REH cell (cell line): ENCODE data around the genes MLF2, CLSTN3, GDF3 and DPPA3.

DNA sequence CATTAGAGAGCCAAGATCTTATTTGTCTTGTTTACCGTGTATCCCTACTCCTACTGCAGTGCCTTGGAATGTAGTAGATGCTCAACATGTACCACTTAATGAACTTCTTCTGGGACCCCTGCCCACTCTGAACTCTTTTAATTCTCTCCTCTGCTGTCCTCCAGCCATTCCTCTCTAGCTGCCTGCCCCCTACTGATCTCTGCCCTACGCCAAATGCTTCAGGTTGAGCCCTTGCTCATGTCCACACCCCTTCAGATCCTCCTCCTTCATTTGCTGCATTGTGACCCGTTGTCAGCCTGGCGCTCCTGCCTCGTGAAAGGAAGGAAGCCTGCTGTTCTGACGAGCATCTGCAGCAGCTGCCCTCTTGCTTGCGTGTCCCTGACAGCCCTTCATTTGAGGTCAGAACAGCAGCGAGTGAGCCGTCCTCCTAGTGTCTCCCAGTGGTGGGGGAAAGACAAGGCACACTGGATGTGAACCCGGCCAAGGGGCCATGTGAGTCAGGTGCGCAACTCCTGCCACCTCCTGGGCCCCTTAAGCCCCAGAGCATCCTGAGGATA, 2.9 kb upstream of the PIANP start:
- PRO-cap = unidirectional peak, plus-strand start at position 393 of the sequence

DNA sequence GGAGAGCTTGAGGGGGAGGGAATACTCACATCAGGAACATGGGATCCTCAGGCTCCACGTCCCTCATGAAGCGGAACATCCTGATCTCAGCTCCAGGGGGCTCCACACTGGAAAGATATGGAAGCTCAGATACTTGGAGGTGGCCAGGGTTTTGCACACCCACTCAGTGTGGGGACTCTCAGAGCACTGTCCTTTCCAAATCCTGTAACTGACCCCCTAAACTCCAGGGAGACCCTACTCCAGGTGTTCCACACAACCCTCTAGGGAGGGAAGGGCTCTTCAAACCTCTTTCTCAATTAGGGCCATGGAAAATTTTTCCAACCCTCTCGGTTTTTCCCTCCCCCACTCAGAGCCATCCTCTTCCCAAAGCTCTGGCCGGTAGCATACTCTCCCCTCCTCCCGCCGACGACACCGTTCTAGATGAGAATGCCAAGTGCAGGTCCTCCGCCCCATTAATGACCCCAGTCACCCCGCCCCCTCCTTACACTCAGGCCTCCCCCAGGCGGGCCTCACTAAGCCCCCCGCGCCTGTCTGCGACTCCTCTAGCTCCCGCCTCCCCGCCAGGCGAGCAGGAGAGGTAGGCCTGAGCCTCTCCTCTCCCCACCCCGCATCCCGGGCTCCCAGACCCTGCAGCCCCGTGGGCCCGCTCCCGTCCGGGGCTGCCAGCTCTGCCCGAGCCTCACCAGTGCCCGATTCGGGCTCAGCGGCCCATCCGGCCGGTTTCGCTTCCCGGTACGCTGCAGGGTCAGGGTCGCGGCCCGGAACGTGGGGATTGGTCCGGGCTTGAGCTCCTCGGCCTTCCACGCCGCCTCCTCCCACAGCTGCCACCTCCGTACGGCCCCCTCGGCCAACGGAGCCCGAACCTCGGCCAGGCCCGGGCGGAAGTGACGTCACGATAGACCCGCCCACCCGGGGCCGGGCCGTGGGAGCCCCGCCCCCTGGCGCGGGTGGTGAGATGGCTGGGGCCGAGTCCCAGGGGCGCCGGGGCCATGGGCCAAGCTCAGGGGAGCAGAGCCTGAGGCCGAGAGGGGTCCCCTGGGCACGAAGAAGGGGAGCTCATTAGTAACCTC, at the start of gene MLF2:
Gene MLF2 (minus strand): TSS at position 886 of the 1,070 bp plus-strand sequence.
- PRO-cap = unidirectional peak, plus-strand start at position 484 of the sequence; bidirectional peak, plus-strand start at position 953 of the sequence, minus-strand start at position 852 of the sequence

GRCh38 chr12:6838748-6839572, 1.8 kb upstream of the GNB3 start:
- PRO-cap = no peak

DNA sequence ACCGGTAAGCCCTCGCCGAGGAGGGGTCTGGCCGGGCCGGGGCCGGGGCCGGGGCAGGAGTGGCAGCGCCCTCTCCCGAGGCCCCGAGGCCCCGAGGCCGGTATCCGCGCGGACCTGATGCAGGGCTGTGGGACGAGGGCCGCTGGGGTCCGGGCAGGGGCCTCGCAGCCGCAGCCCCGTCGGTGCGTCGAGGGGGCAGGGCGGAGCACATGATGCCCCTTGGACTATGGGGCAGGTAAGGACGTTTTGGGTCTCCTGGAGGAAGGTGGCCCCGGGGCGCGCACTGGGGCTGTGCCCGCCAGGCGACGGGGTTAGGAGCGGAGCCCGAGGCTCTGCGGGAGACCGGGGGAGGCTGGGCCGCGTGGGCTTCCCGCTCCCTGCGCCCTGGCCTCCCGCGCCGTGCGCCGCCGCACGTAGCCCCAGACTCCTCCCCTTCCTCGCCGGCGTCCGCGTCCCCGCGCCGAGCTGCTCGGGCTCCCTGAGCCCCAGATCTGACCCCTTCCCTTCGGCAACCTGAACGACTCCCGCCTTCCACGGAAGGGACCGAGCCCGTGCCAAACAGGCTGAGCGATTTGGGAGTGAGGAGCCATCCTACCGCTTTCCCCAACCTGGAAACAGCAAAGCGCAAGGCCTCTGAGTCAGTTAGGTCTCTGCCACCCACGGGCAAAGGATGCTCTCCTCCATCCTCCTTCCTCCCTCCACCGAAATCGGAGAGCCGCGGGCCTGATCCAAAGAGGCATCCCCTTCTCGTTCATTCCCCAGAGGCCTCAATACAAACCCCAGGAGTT, 541 bp downstream of the TPI1 start:
- PRO-cap = bidirectional peak, plus-strand start at position 426 of the sequence, minus-strand start at position 403 of the sequence

DNA sequence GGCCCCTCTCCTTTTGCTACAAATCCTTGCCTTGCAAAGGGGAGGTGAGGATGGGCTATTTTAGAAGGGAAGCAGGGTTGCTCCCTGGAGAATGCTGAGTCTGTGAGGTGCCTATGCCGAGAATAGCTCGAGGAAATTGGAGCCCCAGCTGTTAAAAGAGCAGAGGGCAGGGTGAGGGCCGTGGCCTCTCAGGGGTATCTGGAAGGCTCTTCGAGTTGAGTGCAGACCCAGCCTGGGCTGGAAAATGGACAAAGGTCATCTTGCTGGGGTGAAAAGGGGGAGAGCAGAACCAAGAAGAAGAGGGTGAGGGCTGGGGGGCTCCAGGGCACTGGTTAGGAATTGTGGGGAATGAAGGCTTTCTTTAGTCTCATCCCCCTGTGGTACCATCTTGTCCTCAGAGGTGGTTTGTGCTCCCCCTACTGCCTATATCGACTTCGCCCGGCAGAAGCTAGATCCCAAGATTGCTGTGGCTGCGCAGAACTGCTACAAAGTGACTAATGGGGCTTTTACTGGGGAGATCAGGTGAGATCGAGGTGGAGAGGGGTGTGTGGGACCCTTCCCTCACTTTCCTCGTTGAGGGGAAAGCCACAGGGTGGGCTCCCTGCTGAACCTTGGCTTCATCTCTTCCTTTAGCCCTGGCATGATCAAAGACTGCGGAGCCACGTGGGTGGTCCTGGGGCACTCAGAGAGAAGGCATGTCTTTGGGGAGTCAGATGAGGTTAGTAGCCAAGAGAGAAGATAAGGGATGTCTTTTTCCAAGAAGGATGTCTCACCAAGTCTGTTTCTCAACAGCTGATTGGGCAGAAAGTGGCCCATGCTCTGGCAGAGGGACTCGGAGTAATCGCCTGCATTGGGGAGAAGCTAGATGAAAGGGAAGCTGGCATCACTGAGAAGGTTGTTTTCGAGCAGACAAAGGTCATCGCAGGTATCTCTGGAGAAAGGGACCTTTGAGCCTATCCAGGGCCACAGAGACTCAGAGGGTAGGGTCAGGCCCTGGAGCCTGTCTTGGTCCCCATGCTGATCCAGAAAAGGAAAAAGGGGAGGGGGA, 1.5 kb downstream of the TPI1 start:
- PRO-cap = no peak

DNA sequence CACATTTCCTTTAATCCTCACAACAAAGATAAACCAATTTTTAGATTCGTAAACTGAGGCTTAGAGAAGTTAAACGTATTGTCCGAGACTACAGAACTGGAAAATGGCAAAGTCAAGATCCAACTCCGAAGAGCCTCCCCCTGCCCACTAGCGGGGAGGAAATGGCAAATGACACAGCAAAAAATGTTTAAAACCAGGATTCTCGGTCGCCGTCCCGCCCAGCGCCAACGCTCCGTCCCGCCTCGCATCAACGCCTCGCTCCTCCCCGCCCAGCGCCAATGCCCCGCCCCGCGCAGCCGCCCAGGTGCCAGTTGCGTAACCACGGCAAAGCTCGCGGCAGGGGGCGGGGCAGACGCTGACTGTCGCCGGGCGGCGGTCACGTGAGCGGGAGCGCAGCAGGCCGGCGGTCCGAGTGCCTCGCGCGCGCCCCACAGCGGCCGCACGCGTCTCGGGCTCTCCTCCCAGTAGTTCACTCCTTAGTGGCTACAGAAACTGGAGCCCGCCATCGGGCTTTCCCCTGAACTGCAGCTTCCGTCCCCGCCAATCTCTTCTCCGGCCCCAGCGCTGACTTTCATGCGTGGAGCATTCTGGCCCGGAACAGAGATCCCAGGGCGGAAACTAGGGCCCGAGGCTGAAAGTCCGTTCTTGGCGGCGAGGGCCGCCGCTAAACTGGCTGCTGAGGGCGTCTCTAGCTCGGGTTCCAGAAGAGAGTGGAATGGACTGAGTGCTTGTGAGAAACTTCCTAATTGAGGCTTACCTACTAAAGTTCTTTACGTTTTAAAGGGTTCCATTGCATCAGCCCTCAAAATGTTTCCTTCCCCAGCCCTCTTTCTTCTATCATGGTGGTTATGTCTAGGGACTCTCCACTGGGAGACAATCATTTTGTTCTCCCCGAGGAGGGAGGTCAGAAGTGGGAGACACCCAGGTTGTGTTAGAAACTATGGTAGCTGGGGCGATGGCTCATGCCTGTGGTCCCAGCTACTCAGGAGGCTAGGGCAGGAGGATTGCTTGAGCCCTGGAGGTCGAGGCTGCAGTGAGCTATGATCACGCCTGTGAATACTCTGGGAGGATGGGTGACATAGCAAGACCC, 13.4 kb upstream of the LRRC23 start:
- PRO-cap = bidirectional peak, plus-strand start at position 472 of the sequence, minus-strand start at position 162 of the sequence; unidirectional peak, minus-strand start at position 722 of the sequence

GRCh38 chr12:6929878-6930452, 2.2 kb downstream of the ATN1 start:
- PRO-cap = no peak

DNA sequence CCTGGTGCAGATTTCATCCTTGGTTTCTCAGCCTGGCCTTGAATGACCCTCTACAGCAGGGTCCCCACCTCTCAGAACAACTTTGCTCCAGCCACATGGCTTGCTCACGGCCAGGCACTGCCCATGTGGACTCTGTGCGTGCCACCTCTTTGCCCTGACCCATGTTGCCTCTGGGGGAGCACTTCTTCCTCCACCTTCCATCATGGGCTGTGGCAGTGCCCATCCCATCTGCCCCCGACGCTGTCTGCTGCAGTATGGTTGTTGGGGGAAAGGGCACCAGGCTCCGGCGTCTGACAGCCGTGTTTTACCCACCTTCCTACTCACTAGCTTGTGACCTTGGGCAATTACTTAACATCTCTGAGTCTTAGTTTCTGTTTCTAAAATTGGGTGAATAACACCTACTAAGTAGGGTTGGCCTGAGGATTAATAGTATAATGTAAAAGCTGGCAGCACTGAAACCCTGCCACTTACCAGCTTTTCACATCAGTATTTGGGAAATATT, 1.9 kb upstream of the PTPN6 start:
- PRO-cap = no peak

GRCh38 chr12:7016896-7017477, 1.3 kb downstream of the LPCAT3 start:
- PRO-cap = no peak

DNA sequence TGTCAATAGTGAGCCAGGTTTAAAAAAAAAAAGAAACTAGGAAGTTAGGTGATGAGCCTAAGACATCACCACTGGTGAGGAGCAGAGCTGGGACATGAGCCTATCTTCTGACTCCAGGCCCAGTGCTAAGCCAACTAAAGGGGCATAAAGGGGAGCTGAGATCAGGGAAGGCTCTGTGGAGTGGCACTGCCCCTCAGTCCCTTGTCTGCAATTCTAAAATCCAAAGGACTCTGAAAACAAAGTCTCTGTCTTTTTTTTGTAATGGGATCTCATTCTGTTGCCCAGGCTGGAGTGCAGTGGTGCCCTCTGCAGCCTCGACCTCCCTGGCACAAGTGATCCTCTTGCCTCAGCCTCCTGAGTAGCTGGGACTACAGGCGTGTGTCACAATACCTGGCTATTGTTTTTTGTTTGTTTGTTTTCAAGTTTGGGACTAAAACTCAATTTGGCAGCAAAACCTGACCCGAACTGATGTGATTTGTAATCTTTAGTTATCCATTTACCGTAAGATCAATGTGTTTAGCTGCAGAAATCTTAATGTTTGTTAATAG, 935 bp upstream of the C1S start:
- PRO-cap = no peak

- PRO-cap = no peak
These were observed 8.0 kb downstream of the C1S start for GRCh38 chr12:7068317-7069048.

DNA sequence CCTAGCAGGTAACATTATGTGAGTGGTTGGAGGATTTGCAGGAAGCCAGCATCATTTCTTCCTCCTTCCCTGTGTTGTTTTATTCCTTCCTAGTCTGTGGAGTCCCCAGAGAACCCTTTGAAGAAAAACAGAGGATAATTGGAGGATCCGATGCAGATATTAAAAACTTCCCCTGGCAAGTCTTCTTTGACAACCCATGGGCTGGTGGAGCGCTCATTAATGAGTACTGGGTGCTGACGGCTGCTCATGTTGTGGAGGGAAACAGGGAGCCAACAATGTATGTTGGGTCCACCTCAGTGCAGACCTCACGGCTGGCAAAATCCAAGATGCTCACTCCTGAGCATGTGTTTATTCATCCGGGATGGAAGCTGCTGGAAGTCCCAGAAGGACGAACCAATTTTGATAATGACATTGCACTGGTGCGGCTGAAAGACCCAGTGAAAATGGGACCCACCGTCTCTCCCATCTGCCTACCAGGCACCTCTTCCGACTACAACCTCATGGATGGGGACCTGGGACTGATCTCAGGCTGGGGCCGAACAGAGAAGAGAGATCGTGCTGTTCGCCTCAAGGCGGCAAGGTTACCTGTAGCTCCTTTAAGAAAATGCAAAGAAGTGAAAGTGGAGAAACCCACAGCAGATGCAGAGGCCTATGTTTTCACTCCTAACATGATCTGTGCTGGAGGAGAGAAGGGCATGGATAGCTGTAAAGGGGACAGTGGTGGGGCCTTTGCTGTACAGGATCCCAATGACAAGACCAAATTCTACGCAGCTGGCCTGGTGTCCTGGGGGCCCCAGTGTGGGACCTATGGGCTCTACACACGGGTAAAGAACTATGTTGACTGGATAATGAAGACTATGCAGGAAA, 9.5 kb downstream of the C1S start:
- PRO-cap = no peak

DNA sequence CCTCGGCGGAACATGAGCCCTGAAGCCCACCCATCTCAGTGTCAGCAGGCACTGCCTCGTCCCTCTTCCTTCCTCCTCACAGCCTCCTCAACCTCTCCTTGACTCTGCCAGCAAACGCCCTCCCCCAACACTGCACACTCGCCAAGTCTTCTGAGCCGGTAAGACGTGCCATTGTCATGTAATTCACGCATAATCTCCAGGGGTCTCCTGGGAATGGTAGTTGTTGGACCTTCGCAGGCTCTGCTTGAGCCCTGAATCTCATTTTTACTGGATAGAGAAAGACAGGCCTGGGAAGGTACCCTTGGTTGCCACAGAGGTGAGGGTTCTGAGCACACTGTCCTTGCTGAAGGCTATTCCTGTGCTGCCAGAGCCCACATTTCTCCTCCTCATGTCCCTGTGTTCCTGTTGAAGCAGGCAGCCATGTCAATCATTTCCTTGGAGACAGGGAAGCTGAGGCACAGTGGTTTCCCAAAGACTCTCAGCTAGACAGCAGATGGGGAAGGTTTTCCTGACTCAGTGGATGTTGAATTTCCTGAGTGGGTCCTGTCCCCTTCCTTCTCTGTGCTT, 1.5 kb downstream of the C1R start:
- PRO-cap = no peak

DNA sequence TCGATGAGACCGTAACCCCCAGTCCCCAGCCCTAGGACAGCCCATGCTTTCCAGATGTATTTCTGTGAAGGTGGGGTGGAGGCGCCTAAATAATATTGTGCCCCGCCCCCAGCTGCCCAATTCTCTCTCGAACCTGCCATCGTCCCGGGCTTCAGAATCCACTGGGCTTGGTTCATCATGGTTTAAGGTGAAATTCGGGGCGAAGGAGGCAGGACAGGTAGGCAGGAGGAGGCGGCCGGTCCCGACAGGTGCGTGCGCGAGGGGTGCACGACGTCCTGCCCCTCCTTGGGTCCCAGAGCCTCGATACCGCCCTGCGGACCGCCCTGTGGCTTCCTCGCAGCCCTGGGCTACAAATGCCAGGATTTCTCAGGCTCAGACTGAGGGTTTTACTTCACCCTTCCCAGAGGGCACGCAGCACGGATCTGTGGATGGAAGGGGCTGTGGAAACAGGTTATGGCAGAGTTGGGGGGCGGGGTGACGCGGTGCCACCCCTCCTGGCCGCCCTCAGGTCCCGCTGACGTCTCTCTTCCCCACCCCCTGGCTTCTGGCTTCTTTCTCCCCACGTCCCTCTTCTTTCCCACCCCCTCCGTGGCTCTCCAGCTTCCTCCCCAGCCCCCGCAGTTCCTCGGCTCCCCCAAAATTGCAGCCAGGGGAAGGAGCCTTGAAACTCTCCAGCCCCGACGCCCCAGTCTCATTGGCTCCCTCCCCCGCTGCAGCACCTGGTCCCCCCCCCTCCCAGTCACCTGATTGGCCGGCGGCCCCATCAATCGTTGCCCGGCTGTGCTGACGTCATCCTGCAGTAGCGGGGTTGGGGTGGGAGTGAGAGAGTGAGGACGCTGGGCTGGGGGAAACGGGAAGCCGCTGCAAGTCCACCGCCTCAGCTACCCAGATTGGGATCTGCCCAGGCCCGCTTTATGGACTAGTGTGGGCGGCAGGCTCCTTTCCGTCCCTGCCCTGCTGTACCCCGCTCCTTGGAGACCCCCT, at the start of gene CLSTN3:
Gene CLSTN3 (plus strand): TSS at position 792 of the 984 bp plus-strand sequence.
- PRO-cap = unidirectional peak, minus-strand start at position 426 of the sequence; bidirectional peak, plus-strand start at position 799 of the sequence, minus-strand start at position 675 of the sequence

- PRO-cap = no peak
These were observed 27.7 kb upstream of the PEX5 start for GRCh38 chr12:7161811-7162150.

DNA sequence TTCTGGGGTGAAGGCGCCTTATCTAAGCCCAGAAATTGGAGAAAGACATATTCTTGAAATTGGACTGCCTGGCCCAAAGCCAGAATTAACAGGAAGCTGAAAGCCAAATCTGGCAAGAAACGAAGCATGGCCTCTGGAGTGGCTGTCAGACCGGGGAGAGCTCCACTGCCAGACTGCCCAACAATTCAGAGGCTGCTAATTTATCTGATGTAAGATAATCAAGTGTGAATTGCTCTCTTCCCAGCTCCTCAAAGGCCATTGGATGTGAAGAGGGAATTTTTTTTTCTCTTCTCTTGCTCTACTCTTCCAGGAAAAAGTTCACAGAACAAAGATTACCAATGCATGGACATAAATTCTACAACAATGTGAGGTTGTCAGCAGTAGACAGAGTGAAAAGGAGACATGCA, at the start of gene GDF3:
Gene GDF3 (minus strand): TSS at position 175 of the 407 bp plus-strand sequence.
- PRO-cap = no peak

- PRO-cap = no peak
These were observed at the start of gene DPPA3 for GRCh38 chr12:7711373-7711731. DPPA3 (plus strand) TSS chr12:7711433.

DNA sequence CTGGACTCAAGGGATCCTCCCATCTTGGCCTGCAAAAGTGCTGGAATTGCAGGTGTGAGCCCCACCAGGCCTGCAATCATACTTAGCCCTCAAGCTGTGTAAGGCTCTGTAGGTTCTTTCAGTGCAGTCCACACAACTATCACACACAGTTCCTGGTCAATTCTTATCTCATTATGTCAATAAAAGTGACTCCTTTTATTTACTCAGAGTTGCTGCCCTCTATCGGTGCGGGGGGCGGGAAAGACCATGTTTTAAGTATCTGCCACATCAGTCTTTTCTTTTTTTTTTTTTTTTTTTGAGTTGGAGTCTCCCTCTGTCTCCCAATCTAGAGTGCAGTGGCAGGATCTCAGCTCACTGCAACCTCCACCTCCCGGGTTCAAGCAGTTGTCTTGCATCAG, 28.9 kb downstream of the SLC2A3 start:
- PRO-cap = no peak

GRCh38 chr12:7926361-7926913, 9.6 kb downstream of the SLC2A3 start:
- PRO-cap = no peak

DNA sequence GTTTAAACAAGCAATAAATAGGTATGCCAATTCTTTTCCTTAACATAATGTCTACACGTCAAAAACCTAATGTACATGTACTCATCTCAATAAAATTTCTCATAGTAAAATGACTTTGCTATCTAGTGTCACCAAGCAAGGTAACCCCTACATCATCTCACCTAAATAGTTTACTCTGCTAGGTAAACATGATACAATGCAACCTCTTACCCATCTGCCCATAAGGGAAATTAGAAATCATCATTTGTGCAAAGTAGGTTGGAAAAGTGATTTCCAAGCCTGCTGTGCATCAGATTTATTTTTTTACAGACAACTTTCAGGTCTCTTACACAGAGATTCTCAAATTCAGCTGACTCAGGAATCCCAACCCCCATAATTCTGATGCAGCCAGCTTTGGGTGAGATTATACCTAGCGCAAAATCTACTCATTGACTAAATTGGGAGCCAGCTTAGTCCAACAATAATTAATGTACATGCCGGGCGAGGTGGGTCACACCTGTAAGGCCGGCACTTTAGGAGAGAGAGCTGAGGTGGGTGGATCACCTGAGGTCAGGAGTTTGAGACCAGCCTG, 8.6 kb downstream of the SLC2A3 start:
- PRO-cap = no peak